Metastatic Pancreatic Carcinoma in the Ovary (tissue), 1 donor: ENCODE measurements around a stretch of chr2.

DNA sequence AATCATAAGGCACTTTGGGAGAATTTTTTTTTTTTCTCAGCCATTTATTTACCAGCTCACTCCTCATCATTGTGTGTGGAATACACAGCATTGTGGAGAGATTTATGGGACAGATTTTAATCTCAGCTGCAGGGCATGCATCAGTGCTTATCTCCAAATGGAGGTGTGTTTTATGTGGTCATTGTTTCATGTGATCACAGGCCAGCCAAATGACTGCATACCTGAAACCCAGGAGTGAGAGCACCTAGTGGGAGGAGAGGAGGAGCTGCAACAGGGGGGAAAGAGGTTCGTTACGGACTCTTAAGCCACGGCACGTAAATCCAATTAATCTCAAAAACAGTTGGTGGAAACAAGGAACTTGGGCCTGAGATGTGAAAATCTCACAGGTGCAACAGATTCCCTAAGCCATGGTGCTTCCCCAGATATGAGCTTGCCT lies 167.6 kb downstream of the C1D start:
- PRO-cap: no peak

DNA sequence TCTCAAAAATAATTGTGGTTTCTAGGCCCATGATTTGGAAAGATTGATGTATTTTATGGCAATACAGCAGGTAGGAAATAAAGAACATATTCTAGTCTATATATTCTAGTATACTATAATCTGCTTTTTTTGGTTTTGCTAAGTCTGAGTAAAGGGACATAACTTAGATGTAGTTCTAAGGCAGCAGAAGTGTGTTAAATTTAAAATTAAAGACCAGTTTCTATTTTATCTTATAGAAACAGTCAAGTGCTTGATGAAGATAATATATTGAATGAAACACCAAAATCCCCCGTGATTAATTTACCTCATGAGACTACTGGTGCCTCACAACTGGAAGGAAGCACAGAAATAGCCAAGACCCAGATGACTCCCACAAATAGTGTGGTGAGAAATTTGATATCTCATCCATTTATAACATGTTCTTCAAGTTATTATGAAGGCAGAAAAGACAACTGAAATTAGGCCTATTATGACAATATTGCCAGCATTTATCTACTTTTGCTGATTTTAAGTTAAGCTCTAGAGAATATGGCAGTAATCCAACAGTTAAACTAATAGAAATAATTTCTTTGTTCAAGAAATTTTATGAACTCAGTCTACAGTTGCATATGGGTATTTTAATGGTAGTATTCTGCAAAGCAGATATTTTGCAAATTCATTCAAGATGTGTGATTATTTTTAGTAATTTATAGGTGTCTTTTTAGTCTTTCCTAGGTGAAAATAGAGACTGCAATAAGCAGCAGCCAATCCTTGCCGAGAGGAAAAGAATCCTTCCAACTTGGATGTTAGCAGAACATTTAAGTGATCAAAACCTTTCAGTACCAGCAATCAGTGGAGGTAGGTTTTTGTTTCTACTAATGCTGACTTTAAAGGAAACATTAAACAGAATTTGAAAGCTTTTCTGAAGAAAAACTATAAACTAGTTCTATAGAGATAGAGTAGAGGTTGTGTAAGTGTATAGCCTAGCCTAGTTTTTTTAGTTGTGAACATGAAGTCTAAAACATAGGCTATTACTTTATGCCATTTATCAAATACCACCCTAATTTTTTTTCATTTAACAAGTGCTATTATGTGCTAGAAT lies 45.8 kb downstream of the APLF start:
- PRO-cap: no peak

GRCh38 chr2:68739684-68740185 lies 5.1 kb downstream of the ARHGAP25 start:
- PRO-cap: no peak

DNA sequence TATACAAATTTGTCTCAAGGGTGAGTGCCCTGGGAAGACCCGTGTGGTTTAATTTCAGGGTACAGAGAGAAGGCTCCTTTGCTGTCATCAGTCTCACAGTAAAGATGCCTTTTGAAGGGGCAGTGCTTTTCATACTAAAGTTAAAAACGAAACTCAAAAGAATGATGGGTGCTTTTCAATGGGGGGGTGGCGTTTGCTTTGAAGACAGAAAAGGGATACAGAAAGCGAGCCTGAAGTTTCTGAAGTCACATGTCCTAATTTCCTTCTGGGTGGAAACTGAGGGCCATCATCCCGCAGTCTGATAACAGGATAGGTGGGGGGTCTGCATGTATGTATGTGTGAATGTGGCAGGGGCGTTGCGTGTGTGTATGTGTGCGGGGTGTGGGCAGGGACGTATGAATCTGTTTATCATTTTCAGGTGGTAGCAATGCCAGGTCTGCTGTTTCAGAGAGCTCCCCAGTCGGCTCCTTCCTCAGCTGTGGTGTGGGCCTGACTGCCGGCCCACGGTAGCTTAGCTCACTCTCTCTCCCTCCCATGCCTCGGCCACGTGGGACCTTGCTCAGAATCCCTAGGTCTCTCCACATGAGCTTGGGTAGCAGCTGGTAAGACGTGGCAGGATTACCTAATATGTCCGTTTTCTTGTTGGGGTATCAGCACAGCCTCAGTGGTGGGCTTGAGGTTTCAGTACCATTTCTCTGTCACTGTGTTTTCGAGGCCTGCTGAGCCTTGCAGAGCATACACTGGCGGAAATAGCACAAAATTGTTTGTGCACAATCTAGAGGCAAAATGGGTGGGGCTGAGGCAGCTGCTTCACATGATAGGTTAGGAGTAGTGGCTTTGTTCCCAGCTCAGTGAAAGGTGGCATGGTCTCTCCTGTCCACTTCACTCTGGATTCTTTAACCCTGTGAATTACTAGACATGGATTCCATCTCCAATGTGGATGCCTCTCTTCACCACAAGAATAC lies 32.8 kb downstream of the ARHGAP25 start:
- PRO-cap: no peak

DNA sequence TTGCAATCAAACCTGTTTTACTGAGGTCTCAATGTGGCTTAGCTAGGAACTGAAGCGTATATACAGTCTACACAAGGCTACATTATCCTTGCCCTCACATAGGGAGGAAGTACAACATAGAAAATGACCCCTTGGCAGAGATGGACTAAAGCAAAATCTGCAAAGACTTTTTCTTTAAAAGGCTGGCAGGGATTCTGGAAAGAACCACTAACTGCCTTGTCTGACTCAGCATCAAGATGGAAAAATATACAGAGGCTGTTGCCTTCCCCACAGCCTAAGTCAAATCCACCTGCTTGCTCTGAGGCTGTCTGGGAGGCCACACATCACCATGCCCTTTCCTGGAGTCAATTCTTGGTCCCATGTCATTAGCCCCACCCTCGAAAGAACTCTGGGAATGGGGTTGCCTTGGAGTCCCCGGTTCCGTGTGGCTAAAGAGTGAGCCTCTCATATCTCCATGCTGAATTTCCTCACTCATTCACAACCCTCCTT lies 39.6 kb downstream of the BMP10 start:
- PRO-cap: no peak

- PRO-cap: no peak
Observed at GRCh38 chr2:68837102-68837533, 34.1 kb downstream of the BMP10 start.

DNA sequence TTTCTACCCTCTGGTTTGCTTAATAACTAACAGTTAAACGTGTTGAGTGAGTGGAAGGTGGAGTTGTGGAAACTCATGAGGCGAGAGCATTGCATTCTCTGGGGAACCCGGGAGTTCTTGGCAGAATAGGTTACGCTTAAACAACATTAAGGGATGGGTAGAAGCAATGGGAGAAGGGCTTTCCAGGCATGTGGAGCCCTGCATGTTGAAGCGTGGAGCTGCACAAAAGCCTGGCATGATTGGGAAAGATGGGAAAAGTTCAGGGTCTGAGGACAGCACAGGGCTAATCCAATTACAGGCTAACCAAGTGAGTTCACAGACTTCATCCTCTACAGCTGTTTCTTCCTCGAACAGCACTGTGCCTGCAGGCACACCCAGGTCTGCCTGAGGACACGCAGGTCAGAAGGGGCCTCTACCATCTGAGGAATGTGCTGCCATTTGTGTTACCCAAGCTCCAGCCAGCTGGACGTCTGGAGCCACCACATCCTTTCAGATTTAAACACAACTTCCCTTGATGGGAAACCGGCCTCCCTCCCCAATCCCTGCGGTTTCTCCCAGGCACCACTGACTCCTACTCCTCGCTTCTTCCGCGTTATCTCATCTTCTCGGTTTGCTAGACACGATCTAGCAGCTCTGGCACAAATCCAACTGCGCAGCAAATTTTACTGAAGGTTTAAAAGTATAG lies 164.2 kb downstream of the ANTXR1 start:
- PRO-cap: no peak

- PRO-cap: no peak
Observed at GRCh38 chr2:69196279-69196925, 183.4 kb downstream of the ANTXR1 start.

DNA sequence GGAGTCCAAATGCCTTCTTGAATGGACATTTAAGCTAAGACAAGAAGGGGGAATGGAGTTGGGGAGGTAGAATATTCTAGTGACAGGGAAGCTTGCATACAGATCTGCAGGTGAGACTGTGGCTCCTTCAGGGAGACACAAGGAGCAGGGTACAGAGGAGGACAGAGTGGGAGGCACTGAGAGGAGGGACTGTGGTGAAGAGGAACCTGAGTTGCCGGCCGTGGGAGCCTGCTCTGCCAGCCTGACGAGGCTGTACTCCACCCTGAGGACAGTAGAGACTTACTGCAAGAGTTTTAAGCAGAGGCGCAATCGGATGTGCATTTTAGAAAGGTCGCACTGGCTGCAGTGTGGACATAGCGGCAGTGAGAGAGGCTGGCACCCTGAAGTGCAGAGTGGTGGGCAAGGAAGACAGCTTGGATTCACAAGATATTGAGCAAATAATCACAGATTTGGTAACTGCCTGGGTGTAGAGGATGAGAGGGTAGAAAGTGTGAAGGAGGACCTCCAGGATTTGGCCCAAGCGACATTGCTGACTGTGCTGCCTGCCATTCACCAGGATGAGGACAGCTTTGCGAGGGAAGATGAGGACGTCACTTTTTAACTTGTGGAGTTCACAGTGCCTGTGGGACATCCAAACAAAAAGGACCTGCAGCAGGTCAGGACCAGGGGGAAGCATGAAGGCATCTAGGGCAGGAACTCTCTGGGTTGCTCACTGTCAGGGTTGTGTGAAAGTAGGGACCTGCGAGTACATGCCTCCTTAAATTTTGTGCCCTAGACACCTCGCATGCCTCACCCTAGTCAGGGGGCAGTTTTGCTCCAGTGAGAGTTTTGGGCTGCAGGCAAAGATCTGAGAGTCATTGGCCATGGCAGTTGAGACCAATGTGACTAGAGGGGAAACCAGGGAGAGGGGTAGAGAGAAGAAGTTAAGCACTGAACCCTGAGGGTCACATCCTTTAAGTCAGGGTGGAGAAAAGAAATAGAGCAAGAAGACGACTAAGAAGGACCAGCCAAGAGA lies 185.5 kb downstream of the GFPT1 start:
- PRO-cap: no peak

DNA sequence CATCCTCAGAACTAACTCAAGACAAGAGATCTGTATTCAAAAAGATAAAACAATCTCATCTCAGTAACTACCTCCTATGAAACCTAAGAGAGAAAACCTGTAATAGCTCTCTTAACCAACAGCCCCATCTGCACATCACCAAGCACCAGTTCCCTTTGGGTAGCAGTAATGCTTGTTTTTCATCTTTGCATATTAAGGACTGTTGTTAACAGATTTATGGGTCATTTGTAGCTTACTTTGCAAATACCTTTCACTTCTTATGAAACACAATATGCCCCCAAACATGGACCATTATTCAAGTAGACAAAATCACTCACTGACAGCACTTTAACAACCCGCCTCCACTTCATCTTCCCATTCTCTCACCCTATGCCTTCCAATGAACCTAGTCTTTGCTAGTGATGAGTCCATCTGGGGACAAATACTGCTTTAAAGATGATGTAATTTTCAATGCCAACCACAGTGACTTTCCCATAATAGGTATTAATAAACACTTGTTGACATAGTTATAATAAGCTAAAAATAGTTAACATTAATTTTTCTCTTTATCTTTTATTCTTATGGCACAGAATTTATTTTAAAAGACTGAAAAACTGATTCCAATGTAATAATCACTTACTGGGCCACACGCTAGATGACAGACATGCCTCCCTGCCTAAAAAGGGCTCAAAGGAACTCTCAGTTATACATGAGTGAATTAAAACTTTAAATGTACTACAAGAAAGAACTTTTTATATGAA lies 64.3 kb downstream of the GFPT1 start:
- PRO-cap: no peak

DNA sequence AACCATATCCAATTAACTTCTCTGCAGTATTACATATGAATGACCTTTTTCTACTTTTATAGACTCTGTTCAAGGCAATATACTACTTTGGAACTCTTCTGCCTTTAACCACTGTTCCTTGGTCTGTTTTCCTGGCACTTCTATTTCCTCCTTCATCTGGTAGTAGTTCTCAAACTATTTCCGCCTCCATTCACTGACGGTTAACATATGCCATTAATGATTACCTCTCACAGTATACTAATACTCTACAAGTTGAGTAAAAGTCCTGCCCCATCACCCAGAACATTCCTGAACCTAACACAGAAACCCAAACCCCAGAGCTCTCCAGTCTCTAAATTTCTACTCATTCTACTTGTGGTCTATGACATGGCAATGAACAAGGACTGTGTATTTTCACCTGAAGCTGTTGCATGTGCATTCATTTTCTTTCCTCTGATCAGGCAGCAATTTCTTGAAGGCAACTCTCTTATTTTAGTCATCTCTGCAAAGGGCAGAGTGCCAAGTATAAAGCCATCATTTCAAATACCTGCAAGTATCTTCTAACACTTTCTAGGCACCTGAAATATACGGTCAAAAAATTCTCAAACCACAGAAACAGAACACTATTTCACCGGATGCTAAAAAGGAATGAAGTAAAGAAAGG lies 4.4 kb downstream of the GFPT1 start:
- PRO-cap: no peak

GRCh38 chr2:69415013-69415491 lies 22.2 kb downstream of the NFU1 start:
- PRO-cap: no peak

DNA sequence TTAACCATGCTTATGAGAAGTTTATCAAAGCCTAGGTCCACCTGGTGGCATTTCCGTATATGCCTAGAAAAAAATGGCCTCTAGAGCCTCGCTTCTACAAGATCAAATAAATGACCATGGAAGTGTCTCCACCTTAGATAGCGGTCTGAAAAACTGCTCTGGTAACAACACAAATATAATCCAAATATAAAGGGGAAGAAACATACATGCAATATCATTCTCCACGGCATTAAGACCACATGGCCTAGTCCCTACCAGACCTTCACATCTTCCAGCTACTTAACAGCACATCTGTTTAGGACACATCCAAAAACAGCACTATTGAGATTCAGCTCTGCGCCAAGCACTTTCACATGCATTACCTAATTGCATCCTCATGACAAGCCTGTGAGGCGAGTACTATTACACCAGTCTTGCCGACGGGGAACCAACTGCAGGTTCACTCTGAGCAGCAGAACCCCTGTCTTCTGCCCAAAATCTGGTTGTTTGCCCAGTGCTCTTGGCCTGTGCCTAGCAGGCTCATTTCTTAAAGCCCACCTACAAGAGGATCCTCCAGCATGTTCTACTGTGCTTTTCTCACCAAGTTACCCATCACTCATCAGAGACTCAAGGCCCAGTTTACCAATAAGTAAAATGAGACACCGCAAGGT lies 66.7 kb downstream of the AAK1 start:
- PRO-cap: no peak

DNA sequence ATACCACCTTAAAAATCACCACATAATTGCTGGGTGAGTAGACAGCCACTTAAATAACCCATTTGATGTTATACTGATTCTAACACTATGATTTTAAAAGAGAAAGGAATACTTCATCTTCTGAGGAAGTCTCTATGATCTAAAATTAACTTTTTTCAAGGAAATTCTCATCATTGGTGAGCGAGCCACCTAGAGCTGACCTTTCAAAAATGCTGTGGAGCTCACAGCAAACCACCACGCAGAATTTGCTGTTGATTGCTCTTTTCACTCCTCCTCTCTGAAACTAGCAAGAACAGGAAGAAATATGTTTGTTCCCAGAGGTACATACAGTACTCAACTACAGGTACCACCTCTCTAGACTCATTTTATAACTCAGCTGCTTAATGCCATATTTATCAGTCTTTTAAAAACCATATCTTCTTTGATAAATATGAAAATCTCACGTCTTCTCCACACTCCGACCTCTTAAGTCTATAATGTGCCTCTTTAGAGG lies 14.9 kb downstream of the AAK1 start:
- PRO-cap: no peak

GRCh38 chr2:69645827-69646388 lies 2.4 kb upstream of the AAK1 start:
- PRO-cap: no peak

- PRO-cap: unidirectional peak, plus-strand start at chr2:69693216
Observed at GRCh38 chr2:69692915-69693307, 49.0 kb upstream of the ANXA4 start.

- PRO-cap: no peak
Observed at GRCh38 chr2:69695243-69695968, 46.5 kb upstream of the ANXA4 start.

DNA sequence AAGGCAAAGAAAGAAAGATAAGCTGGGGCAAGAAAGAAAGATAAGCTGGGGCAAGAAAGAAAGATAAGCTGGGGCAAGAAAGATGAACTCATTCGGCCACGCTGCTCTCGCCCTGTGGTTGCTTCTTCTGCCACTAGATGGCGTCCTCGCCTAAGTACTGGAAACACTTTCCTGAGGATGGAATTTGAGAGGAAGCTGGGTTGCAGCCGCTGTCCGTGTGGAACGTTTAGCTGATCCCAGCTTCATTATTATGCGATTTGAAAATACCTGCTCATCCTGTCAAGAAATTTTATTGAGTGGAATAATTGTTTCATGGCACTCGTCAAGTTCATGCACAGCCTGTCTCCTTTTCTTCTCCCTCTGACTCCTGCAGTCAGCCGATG lies 17.2 kb upstream of the ANXA4 start:
- PRO-cap: no peak

DNA sequence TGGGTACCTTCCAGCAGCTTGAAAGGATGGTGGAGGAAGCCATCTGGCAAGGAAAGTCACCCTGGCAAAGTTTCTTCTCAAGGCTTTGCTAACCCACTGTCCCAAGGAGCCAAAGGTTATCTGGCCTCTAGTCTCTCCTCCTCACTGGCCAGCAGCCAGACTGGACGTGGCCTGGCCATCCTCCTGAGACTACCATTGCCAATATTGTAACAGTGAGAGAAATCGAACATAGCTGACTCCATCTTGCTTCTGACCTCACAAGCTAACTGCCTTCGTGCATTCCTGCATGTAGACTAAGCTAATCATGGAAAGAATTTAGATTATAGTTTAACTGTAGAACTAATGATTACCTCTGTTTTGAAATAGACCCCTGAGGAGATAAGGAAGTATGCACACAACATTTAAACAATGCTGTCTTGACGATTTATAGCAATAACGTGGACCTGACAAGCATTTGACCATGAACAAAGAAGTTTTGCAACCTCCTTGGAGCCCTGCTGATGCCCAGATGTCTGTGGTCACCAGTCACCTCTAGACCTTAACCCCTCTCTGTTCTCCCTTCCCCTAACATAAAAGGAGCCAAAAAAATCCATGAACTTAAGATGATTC lies 7.8 kb upstream of the ANXA4 start:
- PRO-cap: no peak

DNA sequence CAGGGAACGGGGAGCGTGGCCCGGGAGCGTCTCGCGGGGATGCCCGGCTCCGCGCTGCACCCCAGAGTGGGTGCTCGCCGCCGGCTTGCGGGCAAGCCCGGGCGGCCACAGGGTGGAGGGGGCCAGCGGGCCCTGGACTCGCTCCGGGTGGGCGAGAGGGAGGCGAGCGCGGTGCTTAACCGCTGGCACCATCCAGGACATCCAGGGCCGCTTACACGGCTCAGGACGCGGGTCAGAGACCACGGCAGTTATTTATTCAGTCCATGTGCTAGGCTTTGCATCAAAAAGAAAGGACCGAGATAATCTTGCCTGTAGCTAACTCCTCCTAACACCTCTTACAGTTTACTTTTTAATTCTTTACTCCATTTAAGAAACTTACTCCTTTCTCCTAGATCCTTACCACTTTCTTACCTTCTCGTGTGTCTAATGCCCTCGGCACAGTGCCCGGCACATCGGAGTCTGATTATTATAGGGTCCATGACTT lies 325 bp downstream of the ANXA4 start:
- PRO-cap: no peak